ENCODE results near the genes ZNF554 and S1PR4.

GRCh38 chr19:2289042-2290404 lies 7.5 kb upstream of the PEAK3 start:
- RRBS: 43% methylated on average over 12 of the region's 92 CpGs

- RRBS: no CpG with 5 or more reads among the region's 12 CpGs
Observed at GRCh38 chr19:2305618-2306056, 2.3 kb downstream of the LINGO3 start.

DNA sequence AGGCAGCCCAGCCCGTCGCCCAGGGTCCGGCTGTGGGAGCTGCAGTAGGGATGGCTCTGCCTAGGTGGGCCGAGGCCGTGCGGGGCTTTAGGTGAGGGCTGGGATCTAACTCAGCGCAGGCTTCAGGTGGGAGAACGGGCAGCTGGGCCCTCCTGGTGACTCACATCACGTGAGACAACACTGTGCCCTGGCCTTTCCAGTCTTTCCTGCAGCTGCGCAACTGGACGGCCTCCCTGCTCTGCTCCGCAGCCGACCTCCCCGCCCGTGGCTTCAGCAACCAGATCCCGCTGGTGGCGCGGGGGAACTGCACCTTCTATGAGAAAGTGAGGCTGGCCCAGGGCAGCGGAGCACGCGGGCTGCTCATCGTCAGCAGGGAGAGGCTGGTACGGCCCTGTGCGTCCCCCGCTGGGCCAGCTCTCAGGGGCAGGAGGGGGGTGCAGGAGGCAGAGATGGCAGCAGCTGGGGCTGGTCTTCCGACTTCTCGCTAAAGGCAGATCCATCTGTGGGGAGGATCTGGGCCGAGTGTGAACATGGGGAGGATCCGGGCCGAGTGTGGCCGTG lies 8.8 kb downstream of the SPPL2B start:
- RRBS: 95% methylated on average over 3 of the region's 31 CpGs

DNA sequence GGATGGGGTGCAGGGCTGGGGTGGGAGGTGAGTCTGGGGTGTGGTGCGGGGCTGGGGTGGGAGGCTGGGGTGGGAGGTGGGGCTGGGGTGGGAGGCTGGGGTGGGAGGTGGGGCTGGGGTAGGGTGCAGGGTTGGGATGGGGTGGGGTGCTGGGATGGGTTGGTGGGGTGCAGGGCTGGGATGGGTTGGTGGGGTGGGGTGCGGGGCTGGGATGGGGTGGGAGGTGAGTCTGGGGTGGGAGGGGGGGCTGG lies 992 bp downstream of the TMPRSS9 start:
- RRBS: no CpG with 5 or more reads among the region's 2 CpGs

GRCh38 chr19:2393036-2393321 lies 32.9 kb downstream of the TMPRSS9 start:
- RRBS: no CpG with 5 or more reads among the region's 6 CpGs

DNA sequence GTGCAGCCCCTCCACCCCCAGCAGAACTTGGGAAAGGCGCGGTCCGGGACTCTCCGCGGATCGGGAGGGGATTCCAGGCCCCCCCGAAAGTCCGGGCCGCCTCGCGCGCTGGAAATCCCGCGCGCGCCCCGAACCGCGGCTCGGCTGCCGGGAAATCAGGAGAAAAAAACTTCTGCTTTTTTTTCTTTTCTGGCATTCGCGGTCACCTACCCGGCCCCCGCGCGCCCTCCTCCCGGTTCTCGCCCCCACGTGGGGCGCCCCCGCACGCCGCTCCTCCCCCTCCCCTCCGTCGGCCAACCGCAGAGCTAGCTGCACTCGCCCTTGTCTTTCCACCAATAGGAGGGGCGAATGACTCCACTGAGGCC lies 232 bp upstream of the GADD45B start:
- RRBS: 4% methylated on average over 21 of the region's 39 CpGs

GRCh38 chr19:2478268-2479118 lies 2.6 kb downstream of the GADD45B start:
- RRBS: 4% methylated on average over 3 of the region's 42 CpGs

DNA sequence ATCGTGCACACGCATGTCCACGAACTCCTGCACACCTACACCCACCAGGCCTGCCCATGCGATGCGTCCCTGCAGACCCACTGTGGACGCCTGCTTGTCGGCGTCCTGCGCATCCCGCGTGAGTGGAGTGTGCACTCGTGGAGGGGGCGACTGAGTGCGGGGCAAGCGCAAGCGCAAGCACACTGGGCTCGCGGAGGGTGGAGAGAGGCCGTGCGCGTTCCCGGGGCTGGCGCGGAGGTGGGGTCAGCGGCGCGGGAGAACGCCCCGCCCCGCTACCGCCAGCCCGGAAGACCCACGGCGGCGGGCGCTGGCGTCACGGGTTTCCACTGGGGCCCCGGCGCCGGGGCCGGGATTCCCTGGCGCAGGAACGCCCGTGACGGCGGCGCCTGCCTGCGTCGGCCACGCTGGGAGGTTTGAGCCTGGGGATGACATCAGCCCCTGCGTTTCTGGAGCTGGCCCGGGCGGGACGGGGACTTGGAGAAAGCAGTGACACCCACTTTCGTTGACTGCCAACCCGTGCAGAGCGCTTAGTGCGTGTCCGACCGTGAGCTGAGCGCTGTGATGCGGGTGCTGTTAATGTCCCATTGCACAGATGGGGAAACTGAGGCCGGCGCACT lies 18.8 kb downstream of the GADD45B start:
- RRBS: 4% methylated on average over 20 of the region's 65 CpGs

GRCh38 chr19:2529501-2529984 lies 53.6 kb downstream of the GADD45B start:
- RRBS: no CpG with 5 or more reads among the region's 8 CpGs

DNA sequence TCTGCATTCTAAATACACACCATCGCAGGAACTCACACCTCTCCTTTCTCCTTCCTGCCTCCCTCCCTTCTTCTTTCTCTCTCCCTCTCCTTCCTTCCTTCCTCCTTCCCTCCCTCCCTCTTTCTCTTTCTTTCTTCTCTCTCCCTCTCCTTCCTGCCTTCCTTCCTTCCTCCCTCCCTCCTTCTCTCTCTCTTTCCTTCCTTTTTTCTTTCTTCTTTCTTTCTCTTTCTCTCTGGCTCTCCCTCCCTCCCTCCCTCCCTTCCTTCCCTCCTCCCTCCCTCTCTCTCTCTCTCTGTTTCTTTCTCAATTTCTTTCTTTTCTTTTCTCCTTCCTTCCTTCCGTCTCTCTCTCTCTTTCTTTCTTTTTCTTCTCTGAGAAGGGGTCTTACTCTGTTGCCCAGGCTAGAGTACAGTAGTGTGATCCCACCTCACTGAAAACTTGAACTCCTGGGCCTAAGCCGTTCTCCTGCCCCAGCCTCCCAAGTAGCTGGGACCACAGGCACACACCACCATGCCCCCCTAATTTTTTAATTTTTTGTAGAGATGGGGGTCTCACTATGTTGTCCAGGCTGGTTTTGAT lies 64.0 kb downstream of the GADD45B start:
- RRBS: no CpG with 5 or more reads among the region's 3 CpGs

- RRBS: no CpG with 5 or more reads among the region's 16 CpGs
Observed at GRCh38 chr19:2694984-2695594, 7.4 kb downstream of the GNG7 start.

DNA sequence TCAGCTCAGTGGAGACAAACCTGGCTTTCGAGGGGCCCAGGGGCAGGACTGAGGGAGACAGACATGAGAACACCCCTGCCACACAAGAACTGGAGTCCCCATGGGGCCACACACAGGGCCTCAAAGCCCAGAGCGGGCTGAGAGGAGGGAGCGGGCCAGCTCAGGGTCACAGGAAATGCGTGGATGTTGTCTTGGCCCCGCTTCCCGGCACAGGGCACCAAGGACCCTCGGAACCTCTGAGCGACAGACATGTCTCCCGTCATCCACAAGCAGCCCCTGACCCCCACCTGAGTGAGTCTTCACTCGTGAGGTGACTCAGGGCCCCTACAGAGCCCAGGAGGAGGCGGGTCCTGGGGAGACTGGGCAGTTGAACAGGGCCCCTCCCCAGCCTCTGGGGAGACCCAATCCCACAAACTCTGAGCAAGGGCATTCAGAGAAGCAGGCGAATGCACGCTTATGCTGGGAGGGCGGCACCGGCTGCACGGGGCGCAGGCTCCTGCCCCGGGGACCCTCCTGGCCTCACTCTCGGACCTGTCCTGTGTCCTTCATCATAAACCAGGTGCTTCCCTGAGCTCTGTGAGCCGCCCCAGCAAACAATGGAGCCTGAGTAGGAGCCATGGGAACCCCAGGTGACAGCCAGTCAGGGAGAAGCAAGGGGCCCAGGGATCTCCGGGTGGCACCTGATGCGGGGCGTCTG lies 20.2 kb downstream of the SGTA start:
- RRBS: 98% methylated on average over 3 of the region's 23 CpGs

- RRBS: 96% methylated on average over 6 of the region's 32 CpGs
Observed at GRCh38 chr19:2790610-2791417, 5.5 kb downstream of the THOP1 start.

DNA sequence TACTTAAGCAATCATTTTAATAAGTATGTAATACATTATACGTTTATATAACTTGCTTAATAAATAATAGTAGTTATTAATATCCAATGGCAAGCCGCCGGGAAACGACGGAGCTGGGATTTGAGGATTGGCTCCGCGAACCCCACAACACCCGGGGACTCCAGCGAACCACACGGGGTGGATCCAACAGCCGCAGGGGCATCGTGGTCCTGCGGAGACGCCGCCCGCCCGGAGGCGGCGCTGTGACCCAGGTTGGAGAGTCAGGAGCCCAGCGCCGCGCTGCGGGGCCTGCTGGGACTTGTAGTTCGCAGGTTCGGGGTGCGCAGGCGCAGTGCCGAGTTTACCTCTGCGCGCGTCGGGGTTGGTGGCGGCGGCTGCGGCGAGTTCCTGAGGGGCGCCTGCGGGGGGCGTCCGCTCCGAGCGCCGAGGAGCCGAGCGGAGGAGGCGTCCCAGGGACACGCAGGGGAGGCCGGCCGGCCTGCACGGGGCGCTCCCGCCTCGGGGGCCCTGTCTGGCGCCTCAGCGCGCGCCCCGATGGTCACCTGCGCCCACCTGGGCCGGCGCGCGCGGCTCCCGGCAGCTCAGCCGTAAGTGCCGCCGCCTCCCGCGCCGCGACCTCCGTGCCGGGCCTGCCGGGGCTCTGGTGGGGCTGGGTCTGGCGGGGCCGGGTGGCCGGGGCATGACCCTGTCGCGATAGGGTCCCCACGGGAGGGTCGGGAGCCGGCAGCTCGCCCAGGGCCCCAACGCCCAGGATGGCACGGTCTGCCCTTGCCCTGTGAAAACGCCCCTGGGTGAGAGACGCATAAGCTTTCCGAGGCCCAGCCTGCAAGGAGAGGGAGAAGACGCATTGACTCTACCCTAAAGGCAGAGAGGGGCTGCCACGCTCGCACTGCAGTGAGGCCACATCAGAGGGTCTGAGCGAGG lies at the start of gene ZNF554:
TSS of gene ZNF554 (plus strand) at position 331 of the 924 bp plus-strand sequence.
- RRBS: 5% methylated on average over 35 of the region's 93 CpGs

- RRBS: no CpG with 5 or more reads among the region's 11 CpGs
Observed at GRCh38 chr19:2887208-2887779, 13.4 kb upstream of the ZNF57 start.

GRCh38 chr19:3154816-3155525 lies 19.1 kb downstream of the GNA15 start:
- RRBS: no CpG with 5 or more reads among the region's 17 CpGs

GRCh38 chr19:3178207-3178962 lies at the start of gene S1PR4:
S1PR4 (plus strand) TSS chr19:3178769.
- RRBS: 86% methylated on average over 14 of the region's 48 CpGs

DNA sequence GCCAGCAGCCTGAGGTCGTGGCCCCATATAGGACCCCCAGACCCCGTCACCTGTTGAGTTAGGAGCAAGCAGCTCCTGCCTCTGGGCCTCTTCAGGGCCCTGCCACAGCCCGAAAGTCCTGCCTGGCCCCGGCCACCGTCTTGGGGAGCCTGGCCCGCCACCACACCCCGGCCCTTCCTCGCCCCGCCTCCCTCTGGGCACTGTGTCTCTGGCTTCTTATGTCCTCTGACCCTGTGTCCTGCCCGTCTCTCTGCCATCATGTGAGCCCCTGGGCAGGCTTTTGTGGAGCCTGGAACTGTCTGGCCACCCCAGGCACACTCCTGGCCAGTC lies 19.2 kb downstream of the NCLN start:
- RRBS: 97% methylated on average over 3 of the region's 10 CpGs

- RRBS: no CpG with 5 or more reads among the region's 14 CpGs
Observed at GRCh38 chr19:3372350-3372837, 6.0 kb downstream of the NFIC start.

DNA sequence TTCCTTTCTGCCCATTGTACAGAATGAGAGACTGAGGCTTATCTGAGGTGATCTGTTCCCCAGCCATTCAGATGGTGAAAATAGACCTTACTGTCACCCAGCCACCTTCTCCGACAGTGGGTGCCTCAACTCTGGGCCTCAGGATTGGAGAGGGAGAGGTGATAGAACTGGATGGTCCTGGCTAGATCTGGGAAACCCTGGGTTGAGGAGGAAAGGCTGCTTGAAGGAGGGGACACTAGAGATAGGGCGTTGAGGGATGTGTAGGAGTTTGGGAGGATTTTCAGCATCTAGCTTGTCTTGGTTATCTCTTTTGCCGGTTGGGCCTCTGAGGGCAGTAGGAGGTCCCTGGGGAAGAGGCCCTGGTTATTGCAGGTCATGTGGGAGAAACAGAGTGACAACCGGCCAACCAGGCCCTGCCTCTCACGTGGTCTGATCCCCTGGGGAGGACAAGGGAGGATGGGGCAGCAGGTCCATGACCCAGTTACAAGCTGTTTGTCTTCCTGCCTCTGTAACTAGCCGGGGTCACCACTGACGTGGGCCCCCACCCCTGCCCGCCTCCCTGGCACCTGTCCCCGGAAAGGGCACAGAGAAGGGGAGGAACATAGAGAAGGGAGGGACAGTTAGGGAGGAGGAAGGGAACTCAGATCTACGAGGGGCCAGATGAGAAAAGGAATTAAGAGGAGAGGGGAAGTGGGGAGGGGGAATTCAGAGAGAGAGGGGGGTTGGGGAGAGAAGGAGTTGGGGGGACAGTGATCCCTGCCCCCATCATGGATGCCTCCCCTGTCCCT lies 8.2 kb downstream of the NFIC start:
- RRBS: 89% methylated on average over 6 of the region's 10 CpGs